Suprapubic skin (tissue), 4 donors: ENCODE data around the genes MBNL3, HS6ST2, GPC3, PLAC1 and RTL8B.

- PRO-cap: no peak
- RAMPAGE, long total RNA, 4 experiments: no peak in any of the 4 experiments
These were observed 21.3 kb upstream of the ELF4 start for GRCh38 chrX:130131549-130131996.

DNA sequence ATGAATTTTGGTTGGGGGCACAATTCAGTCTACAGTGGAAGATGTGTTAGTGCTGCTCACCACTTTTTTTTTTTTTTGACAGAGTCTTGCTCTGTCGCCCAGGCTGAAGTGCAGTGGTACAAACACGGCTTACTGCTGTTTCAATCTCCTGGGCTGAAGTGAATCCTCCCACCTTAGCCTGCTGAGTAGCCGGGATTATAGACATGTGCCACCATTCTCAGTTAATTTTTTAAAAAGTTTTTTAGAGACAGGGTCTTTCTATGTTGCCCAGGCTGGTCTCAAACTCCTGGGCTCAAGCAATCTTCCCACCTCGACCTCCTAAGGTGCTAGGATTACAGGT, 162.4 kb downstream of the RBMX2 start:
- PRO-cap: no peak
- RAMPAGE, long total RNA, 4 experiments: no peak in any of the 4 experiments

DNA sequence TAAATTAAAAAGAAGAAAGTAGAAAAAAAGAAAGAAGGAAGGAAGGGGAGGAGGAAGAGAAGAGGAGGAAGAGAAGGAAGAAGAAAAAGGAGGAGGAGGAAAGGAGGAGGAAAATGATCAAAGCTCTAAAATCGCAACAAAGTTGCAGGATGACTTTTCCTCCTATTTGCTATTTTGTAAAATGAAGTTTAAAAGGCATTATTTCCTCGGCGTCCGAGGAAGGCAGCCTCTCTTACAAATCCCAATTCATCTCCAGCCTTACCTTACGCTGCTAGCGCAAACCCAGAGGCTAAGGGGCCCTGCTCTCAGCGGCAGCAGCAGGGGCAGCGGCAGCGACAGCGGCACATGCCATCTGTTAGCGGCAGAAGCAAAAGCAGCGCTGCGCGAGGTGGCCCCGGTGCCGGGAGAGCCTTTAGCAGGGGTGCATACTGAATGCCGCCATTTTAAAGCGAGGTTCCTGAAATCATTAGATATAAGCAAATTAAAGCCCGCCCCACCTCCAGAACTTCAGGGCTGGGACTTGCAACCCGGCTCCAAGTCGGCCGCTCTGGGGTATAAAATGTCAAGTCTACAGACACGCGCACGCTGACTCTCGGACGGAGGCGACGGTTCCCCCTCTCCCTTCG, at the start of gene MBNL3:
TSS of gene MBNL3 (minus strand) at position 450 of the 626 bp plus-strand sequence.
- PRO-cap: bidirectional peak, plus-strand start at position 502 of the sequence, minus-strand start at position 445 of the sequence
- RAMPAGE, long total RNA, 4 experiments: start-site peak on the minus strand in 3 of 4 experiments, centred at positions 323 to 460 of the sequence, 8 to 106 reads per replicate

DNA sequence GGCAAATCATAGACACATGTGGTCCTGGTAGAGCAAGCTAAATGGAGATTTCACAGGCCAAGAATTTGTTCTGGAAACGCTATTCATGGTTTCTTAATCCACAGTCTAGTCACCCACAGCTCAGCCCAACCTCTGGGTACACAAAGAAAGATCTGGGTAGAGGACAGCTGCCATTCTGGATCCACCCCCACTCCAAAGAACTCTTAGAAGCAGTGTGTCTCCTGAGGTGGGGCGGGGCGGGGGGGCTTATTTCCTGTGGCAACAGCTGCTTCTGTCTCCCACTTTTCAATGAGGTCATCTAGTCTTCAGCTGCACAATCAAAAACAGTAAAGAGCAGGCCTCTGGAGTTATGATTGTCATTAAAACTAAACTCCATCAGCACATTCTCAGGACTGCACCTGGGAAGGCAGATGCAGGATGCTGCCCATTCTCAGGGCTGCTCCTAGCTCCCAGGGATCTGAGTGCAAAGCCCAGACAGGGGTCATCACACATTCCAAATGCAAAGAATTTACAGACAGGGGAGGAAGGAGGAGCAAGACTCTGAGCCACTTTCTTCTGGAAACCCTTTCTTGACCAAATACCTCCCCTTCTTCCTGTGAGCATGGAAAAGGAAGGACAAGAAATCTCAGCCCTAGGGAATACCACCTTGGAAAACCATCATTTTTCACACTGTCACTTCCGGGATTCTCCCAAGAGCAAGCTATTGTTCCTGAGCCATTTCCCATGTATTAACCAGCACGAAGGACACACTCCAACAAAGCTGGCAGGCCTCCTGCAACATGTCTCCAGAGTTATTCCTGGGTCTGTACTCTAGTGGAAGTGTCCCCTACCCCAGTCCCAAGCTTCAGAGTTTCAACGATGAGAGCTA, 207.2 kb downstream of the HS6ST2 start:
- PRO-cap: no peak
- RAMPAGE, long total RNA, 4 experiments: no peak in any of the 4 experiments

DNA sequence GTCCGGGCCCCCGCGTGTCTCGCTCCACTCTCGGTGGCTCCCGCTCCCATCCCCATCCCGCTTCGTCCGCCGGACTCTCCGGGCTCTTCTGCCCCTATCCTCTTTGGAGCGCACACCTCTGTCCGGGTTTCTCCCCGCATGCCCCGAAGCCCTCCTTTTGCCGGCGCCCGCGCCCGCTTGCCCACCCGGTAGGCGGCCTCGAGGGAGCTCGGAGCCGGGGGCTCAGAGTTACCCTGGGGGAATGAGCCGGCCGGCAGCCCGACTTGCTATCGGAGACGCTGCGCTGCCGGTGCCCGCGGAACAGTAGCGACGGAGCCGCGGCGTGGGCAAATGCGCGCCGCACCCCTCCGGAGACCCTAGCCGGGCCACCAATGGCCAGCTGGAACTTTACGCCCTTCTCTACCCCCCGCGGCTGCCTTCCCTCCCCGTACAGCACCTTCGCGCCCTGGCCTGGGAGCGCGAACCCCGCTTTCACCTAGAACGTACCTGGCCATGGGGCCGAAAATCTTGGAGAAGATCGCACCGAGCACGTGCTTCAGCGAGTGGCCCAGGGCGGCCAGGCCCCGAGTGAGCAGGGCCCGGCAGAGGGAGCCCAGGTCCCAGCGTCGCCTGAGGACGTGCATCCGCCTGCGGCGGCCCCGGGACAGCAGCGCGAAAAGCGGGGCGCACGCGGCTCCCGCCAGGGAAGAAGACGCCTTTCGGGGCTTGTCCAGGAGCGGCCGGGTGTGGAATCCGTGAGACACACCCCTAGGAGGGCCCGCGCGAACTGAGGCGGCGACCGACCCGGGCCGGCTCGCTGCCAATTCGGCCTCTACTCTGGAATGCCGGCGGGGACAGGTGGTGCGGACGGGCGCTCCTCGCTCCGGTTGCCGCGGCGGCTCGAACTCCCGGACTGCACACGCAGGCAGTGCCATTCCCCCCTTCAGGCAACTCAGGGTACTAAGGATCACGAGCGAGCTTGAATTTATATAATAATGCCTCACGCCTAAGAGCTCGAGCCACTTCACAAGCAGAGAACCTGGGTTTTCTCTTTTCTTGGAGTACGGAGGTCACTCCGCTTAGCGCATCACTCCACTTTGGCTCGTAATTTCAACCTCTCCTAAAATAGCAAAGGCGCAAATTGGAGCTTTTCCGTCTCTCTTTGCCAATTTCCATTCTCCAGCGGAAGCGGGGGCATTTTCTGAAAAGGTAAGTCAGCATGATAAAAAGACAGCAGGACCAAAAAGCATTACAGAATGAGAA, at the start of gene HS6ST2:
TSS of gene HS6ST2 (minus strand) at position 941 of the 1,242 bp plus-strand sequence.
- PRO-cap: no peak
- RAMPAGE, long total RNA, 4 experiments: no peak in any of the 4 experiments

- PRO-cap: no peak
- RAMPAGE, long total RNA, 4 experiments: start-site peak on the minus strand in 3 of 4 experiments, at chrX:133985584-133985598 at its widest, 61 to 126 reads per replicate
These were observed at the start of gene GPC3 for GRCh38 chrX:133985360-133986172. Gene GPC3 (minus strand): TSS chrX:133985594.

DNA sequence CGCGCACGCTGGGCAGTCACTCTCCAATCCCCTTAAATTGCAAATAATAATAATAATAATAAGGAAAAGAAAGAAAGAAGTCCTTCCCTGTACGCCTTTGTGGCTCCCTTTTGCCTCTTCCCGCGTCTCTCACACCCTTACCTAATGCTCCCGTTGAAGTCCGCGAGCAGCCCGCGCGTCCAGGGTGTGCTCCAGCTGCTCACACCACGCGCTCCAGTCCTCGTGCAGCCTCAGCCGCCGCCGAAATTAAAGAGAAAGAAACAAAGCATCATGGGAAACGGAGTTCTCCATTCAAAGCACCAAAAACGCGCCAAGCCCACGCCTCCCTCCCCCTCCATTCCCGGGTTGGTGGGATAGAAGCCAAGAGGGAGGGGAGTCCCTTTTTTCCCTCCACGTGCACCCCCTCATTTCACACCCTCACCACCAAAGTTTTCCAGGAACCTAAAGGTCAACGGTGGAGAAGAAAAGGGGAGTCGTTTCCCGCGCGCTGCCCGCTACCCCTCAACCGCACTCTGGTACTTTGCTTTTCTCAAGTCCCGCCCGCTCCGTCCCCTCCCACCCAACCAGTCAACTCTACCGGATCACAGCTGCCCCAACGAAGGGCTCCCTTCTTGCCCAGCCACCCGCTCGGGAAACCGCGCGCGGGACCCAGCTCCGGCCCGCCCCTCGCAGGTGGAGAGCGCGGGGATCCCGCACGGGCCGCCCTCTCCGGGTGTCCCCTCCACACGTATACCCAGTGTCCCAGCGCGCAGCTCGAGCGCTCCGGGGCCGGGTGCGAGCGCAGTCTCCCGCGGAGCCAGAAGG, 65.3 kb upstream of the CCDC160 start:
- PRO-cap: no peak
- RAMPAGE, long total RNA, 4 experiments: no peak in any of the 4 experiments

- PRO-cap: unidirectional peak, minus-strand start at chrX:134172490
- RAMPAGE, long total RNA, 4 experiments: no peak in any of the 4 experiments
These were observed 64.5 kb upstream of the CCDC160 start for GRCh38 chrX:134172332-134173071.

DNA sequence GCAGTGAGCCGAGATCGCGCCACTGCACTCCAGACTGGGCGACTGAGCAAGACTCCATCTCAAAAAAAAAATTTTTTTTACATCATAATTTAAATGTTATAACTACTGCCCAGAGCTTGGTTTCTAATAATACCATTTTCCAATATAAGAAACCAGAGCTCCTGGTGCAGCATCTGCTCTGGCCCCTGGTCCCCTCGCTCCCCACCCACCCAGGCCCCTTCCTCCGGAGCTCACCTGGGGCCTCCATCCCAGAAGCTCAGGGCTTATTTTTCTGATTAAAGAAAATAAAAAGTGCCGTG, 11.9 kb upstream of the HPRT1 start:
- PRO-cap: no peak
- RAMPAGE, long total RNA, 4 experiments: no peak in any of the 4 experiments

- PRO-cap: no peak
- RAMPAGE, long total RNA, 4 experiments: no peak in any of the 4 experiments
These were observed at the start of gene PLAC1 for GRCh38 chrX:134658073-134658669. Gene PLAC1 (minus strand): TSS chrX:134658471.

- PRO-cap: no peak
- RAMPAGE, long total RNA, 4 experiments: no peak in any of the 4 experiments
These were observed 27.1 kb downstream of the PABIR2 start for GRCh38 chrX:134769824-134770475.

DNA sequence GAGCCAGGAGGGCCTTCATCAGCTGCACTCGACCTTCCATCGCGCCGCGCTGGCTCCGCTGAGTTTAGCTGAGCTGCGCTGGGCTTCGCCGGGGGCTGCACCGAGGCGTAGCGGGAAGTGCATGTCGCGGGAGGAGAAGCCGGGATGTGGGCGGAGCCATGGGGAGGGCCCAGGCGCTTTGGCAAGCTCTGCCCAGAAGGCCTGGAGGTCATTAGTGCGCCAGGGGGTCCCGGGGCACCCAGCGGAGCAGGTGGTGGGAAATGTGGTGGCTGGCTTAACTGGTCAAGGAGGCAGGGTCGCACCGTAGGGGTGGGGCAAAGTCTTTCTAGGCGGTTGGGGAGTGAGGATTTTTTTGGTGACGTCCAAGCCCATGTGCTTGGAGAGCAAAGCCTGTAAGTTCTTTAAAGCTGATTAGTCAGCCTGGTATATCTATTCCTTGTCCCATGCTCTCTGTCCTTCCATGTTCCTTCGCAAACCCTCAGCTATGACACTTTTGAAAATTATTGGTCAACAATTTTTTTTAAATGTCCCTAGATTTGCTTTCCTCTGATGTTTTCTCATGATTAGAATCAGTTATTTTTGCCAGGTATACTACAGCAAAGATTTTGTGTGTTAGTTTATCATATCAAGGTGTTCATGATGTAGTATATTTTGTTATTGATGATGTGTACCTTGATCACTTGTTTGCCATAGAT, at the start of gene RTL8B:
TSS of gene RTL8B (minus strand) at position 123 of the 695 bp plus-strand sequence.
- PRO-cap: bidirectional peak, plus-strand start at position 214 of the sequence, minus-strand start at position 60 of the sequence
- RAMPAGE, long total RNA, 4 experiments: start-site peak on the minus strand in 2 of 4 experiments, centred at positions 66 to 70 of the sequence, 22 to 30 reads per replicate

DNA sequence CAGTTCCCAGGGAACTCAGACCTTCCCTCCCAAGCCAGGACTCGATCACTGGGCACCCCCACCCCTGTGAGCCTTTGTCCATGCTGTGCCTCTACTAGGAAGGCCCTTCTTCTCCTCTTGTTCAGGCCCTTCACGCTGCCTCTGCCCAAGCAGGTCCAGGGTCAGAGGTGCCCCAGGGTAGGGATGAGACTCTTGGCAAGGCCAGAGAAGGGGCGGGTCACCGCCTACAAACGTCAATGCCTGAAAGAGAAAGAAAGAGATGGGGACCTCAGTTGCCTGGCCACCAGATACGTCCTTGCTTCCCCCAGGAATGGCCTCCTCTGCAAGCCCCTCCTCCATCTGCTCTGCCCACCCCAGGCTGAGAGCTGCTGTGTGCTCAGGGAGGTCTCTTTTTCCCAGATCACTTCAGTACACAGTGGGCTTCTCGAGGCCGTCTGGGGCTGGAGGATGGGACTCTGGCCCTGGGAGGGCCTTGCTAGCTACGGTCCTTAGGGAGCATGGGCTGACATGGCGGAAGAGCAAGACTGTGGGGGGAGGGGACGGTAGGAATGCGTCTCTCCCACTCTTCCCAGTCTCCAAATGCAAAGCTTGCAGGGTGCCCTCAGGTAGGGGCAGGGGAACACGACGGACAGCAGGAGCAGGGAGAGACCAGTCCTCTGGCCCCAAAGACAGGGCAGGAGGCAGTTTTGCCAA, 1.5 kb downstream of the SMIM10L2B start:
- PRO-cap: no peak
- RAMPAGE, long total RNA, 4 experiments: no peak in any of the 4 experiments

- PRO-cap: no peak
- RAMPAGE, long total RNA, 4 experiments: no peak in any of the 4 experiments
These were observed 773 bp downstream of the SMIM10L2B start for GRCh38 chrX:135097575-135098303.

GRCh38 chrX:135251844-135252043, 117 bp upstream of the ETDA start:
- PRO-cap: no peak
- RAMPAGE, long total RNA, 4 experiments: no peak in any of the 4 experiments

- PRO-cap: no peak
- RAMPAGE, long total RNA, 4 experiments: no peak in any of the 4 experiments
These were observed 17.3 kb upstream of the ETDC start for GRCh38 chrX:135291798-135292585.

DNA sequence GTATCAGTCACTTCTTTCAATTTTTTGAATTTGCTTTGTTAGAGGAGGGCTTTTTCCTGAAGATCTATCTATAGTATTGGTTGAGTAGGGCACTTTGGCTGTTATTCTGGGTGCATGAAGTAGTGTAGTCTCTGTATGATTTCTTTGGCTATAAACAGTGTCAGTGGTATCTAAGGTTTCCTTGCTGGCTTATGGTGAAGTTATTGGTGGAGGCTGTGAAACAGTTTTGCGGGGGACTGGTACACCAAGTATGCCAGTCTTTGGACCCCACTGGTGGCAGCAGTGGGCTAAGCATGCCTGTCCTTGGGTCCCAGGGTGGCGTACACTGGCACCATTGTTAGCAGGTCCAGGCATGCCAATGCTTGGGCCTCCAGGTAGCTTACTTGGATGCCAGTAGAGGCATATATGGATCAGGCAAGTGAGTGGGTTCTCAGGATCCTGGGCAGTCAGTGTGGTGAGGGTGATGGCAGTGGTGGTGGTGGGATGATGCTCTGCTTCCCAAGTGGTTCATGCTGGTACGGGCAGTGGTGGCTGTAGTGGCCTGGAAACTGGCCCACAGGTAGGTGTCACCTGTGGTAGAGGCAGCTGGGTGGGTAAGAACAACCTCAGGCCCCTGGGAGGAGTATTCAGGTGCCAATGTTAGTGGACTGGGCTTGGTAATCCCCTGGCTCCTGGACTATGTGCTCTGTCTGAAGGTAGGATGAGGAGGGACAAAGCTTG, 8.0 kb downstream of the ETDC start:
- PRO-cap: no peak
- RAMPAGE, long total RNA, 4 experiments: no peak in any of the 4 experiments

GRCh38 chrX:135345308-135345847, 782 bp downstream of the ZNF449 start:
- PRO-cap: no peak
- RAMPAGE, long total RNA, 4 experiments: no peak in any of the 4 experiments

- PRO-cap: no peak
- RAMPAGE, long total RNA, 4 experiments: no peak in any of the 4 experiments
These were observed 42.5 kb downstream of the SMIM10L2A start for GRCh38 chrX:135464266-135464662.

DNA sequence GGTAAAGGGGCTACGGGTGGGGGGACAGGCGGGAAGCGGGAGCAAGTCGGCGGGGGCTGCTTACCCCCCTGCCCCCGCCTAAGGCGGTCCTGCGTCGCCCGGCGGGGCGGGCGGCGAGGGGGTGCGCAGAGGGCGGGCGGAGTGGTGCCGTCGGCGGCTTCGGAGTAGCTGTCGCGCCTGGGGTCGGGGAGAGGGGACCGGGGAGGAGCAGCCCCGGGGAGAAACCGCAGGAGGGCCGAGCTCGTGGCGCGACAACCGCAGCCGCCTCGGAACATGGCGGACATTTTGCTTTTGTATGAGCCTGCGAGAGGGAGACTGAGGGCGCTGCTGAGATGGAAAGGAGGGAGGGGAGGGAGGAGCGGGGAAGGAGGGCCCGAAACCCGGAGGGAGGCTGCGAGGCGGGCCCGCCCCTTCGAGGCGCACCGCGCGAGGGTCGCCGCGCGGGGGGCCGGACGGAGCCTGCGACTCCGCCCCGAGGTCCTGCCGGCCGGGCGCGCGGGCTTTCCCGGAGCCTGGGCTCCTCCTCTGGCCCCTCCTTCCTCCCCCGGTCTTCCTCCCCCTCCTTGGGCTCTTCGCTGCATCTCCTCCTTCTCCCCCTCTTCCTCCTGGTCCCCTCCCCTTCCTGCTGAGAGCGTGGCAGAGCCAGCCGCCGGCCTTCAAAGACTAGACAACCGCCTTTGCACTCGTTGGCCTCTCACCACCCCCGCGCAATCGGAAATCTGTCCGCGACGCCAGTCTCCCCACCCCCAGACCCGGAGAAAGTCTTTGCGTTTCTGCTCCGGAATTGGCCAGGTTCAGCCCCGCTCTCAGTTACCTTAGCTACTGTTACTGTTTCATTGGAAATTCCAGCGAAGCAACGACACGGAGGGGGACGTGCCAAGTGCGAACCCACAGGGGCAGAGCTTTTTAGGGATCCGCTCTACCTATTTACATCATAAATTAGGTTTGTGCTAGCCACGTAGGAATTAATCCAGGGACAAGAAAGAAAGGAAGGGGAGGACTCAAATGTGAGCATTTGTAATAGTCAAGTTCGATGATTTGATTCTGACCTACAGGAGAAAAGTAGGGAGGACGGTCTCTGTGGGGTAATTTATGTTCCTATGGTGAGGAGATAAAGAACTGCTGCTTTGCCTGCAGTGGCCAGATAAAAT, 1.2 kb downstream of the INTS6L start:
- PRO-cap: bidirectional peak, plus-strand start at position 639 of the sequence, minus-strand start at position 317 of the sequence
- RAMPAGE, long total RNA, 4 experiments: no peak in any of the 4 experiments